ENCODE results near the genes IFIT2, IFIT1 and HTR7.

GRCh38 chr10:87940646-87941322 is 77.4 kb downstream of the PTEN start:
- PRO-cap, result unidirectional peak, plus-strand start at chr10:87940780
- RRBS, result no CpG with 5 or more reads among the region's 1 CpG

GRCh38 chr10:87955427-87955750 is 92.0 kb downstream of the PTEN start:
- PRO-cap, result unidirectional peak, plus-strand start at chr10:87955596
- RRBS, result no CpG with 5 or more reads among the region's 1 CpG

- PRO-cap, result no peak
- RRBS, result no CpG with 5 or more reads among the region's 4 CpGs
Observed at GRCh38 chr10:88062766-88063393, 199.5 kb downstream of the PTEN start.

- PRO-cap, result no peak
- RRBS, result no CpG with 5 or more reads among the region's 1 CpG
Observed at GRCh38 chr10:88152774-88153412, 289.5 kb downstream of the PTEN start.

- PRO-cap, result no peak
- RRBS, result no CpG with 5 or more reads among the region's 3 CpGs
Observed at GRCh38 chr10:88386318-88386930, 196.7 kb downstream of the RNLS start.

GRCh38 chr10:88826197-88826886 is 23.8 kb downstream of the LIPM start:
- PRO-cap, result no peak
- RRBS, result no CpG with 5 or more reads among the region's 6 CpGs

DNA sequence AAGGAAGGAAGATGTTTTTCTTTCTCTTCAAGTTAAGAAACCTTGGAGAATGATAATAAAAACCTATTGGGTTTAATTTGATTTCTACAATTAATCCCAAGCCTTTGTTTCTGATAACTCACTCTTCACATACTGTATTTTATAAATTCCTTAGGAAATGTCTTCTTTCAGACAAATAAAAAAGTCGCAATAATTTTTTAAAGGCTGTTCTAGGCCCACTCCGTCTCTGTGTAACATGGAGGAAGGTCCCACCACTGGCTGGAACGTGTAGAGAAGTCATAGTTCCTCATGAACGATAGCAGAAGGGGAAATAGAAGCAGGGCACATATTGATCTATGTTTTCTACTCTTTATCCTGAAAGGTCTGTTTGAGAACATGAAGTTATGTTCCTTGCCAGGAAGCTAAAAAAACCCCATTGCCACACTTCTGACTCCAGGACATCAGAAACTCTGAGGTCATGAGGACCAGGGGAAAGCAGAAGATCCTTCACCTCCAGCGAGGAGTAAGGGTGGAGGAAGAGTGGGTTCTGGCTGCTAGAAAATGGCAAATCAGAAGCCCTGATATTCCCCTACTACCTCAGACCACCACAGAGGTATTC is 10.8 kb downstream of the ANKRD22 start:
- PRO-cap, result no peak
- RRBS, result no CpG with 5 or more reads among the region's 5 CpGs

DNA sequence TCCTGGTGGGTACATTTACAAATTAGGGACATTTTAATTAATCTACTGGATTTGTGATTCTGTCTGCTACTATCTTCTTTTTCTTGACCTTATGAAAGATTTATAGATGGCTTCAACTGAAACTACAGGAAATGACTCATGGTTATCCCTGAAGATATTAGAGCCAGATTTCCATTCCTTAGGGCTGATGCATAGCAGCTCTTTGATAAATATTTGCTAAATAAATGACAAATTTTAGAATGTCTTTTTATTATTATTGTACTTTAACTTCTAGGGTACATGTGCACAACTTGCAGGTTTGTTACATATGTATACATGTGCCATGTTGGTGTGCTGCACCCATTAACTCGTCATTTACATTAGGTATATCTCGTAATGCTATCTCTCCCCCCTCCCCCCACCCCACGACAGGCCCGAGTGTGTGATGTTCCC is 2.6 kb downstream of the STAMBPL1 start:
- PRO-cap, result no peak
- RRBS, result no CpG with 5 or more reads among the region's 4 CpGs

- PRO-cap, result unidirectional peak, minus-strand start at chr10:88945111; unidirectional peak, minus-strand start at chr10:88945184
- RRBS, result no CpG with 5 or more reads among the region's 3 CpGs
Observed at GRCh38 chr10:88944845-88945312, 7.7 kb downstream of the ACTA2 start.

GRCh38 chr10:88988847-88989314 is 1.7 kb upstream of the FAS start:
- PRO-cap, result no peak
- RRBS, result no CpG with 5 or more reads among the region's 2 CpGs

DNA sequence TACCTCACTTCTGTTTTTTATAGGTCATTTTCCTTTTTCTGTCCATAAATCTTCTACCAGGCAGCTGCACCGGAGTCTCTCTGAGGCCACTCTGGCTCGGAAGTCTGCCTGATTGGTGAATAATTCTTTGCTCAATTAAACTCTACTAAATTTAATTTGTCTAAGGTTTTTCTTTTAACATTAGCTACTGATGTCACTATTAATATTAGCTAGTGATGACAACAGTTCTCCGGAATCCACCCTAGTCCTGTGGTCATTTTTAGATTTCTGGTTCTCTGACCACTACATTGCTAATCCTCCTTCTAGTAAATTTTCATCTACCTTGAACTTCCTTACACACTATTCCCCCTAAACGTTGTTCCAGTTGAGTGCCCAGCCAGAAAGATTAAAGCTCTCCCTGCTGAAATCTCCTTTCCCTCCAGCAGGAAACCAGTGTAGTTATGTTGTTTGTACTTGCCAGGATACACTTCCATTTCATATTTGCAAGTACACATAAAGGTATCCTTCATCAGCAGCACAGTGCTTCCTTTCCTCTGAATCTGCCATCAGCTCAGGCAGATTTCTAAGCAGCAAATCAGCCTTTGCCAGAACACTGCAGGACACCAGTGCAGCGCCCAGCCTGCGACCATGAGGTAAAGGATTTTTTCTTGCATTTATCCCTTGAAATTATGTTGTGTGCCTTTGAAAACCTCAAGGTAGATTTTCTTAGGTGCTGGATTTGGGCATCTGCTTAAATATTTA is 18.4 kb upstream of the IFIT2 start:
- PRO-cap, result bidirectional peak, plus-strand start at position 256 of the sequence, minus-strand start at position 93 of the sequence
- RRBS, result 0% methylated on average over 1 of the region's 6 CpGs

- PRO-cap, result bidirectional peak, plus-strand start at chr10:89302049, minus-strand start at chr10:89302105
- RRBS, result no CpG with 5 or more reads among the region's 10 CpGs
Observed at GRCh38 chr10:89301649-89302573, at the start of gene IFIT2. IFIT2 (plus strand) TSS chr10:89302046.

- PRO-cap, result bidirectional peak, plus-strand start at chr10:89392651, minus-strand start at chr10:89392439
- RRBS, result no CpG with 5 or more reads among the region's 9 CpGs
Observed at GRCh38 chr10:89392113-89392830, at the start of gene IFIT1. IFIT1 (plus strand) TSS chr10:89392623.

- PRO-cap, result no peak
- RRBS, result no CpG with 5 or more reads among the region's 19 CpGs
Observed at GRCh38 chr10:89558551-89559268, 23.3 kb upstream of the SLC16A12 start.

GRCh38 chr10:89699791-89700226 is 1.6 kb upstream of the KIF20B start:
- PRO-cap, result no peak
- RRBS, result no CpG with 5 or more reads among the region's 3 CpGs

- PRO-cap, result unidirectional peak, minus-strand start at chr10:90858000
- RRBS, result 3% methylated on average over 52 of the region's 126 CpGs
Observed at GRCh38 chr10:90857459-90858494, at the start of gene HTR7. HTR7 (minus strand) TSS chr10:90858039.

DNA sequence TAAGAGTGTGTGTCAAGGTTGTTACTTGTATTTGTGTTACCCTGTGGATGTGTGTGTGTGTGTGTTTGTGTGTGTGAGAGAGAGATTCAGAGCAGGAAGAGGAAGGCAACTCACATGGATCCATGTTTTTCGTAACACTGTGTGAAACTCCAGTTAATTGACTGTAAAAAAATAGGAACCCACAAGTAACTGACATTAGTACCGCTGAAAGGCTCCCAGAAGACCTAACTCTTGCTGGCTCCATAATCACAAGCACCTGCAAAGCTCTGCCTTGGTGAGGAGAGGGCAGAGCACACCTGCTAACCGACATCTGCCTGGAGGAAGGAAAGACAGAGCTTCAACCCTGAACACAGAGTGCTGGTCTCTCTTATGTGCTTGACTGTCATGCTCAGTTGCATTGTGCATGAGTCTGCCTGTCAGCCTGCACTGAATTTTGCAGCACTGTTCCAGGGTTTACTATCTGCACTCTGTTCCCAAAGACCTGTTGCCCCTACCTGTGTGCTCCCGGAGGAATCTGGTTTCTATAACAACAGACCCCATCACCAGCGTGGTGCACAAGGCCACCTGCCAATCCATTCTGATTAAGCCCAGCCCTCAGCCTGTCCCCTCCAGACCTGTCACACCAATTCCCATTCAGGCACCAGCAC is 63.1 kb upstream of the ANKRD1 start:
- PRO-cap, result no peak
- RRBS, result no CpG with 5 or more reads among the region's 5 CpGs

GRCh38 chr10:91006465-91006834 is 85.6 kb upstream of the ANKRD1 start:
- PRO-cap, result unidirectional peak, plus-strand start at chr10:91006568
- RRBS, result no CpG with 5 or more reads among the region's 1 CpG

DNA sequence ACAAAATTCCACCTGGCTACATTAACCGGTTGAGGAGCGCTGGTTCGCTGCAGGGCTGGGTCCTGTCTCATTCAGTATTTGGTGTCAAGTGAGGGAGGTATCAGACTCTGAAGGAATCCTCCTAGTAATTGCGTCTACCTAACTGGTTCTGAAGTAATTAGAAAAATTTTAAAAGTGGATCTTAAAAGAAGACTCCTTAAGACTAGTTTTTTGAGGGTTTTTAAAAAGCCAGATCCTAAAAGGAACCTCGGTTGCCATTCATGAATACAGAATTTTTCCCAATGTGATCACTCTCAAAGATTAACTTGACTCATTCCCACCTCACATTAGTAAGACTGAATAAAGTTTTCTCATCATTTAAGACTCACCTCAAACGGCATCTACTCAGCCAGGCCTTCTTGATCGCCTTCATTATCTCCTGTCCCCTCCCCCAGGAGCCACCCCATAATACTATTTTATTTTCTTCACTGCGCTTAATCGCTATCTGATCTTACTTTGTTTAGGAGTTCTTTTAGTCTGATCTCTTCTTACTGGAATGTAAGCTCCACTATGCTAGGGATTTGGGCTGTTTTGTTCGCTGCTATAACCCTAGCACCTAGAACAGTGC is 56.0 kb upstream of the PCGF5 start:
- PRO-cap, result no peak
- RRBS, result no CpG with 5 or more reads among the region's 10 CpGs

GRCh38 chr10:91170839-91171695 is 49.4 kb upstream of the PCGF5 start:
- PRO-cap, result no peak
- RRBS, result no CpG with 5 or more reads among the region's 3 CpGs